Monocyte (primary cell): Measurements from ENCODE around the gene IPO5.

- PRO-cap, 2 experiments, result no peak in any of the 2 experiments
Measured at GRCh38 chr13:93225625-93226348, 820 bp upstream of the GPC6 start.

DNA sequence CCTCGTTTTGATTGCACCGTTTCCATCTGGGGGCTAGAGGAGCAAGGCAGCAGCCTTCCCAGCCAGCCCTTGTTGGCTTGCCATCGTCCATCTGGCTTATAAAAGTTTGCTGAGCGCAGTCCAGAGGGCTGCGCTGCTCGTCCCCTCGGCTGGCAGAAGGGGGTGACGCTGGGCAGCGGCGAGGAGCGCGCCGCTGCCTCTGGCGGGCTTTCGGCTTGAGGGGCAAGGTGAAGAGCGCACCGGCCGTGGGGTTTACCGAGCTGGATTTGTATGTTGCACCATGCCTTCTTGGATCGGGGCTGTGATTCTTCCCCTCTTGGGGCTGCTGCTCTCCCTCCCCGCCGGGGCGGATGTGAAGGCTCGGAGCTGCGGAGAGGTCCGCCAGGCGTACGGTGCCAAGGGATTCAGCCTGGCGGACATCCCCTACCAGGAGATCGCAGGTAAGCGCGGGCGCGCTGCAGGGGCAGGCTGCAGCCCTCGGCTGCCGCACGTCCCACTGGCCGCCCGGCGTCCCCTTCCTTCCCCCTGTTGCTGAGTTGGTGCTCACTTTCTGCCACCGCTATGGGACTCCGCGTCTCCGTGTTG lies 662 bp downstream of the GPC6 start:
- PRO-cap, 2 experiments, result no peak in any of the 2 experiments

DNA sequence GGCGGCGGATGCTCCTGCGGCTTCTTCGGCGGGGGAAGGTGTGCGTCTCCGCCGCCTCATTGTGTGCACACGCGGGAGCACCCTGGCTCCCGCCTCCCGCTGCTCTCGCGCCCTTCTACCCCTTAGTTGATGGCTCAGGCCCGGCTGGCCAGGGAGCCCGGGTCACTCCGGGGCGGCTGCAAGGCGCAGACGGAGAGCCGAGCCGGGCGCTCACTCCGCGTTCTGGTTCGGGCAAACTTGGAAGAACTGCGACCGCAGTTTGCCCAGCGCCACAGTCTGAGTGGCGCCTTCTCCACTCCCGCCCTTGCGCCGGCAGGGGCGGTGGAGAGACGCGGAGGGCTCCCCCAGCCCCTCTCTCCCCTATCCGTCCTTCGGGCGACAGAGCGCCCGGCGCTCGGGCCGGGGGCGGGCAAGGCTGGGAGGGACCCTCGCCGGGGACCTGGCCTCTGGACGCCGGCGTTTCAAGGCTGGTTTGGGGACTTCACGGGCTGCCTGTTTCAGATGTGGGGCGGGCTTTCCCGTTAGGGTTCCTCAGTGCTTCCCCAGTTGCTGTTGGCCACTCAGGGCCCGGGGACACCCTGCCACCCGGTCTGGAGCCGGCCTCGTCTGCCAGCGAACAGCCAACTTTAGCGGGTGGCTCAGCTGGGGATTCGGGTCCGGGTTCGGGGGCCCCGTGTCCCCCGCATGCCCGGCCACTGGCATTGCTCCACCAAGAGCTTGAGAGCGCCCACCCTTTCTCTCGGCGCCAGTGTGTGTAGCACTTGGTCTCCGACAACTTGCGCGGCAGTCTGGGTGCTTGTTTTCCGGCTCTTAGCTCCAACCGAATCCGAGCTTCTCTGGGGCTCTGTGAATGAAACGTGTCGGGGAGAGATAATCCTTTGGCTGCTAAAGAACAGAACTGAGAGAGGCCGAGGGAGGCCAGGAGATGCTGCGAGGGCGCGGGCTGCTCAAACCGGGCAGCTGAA lies 1.4 kb downstream of the GPC6 start:
- PRO-cap, 2 experiments, result no peak in any of the 2 experiments

DNA sequence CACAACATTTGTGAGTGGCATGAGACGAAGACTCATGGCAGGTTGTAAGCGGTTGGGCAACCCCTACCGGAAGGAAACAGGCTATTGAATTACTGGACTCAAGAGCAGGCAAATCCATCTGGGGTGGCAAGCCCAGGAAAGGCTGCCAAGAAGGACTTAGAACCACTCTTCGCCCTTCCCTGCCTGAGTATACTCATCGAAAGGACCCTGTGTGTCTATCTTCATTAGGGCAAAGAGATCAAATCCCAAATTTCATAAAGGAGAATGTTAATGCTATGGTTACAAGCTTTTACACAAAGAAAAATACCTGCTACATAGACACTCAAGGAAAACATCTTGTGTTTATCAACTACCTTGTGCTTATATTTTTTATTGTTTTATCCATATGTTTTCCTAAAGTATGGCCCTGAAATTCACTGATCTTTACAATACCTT lies 22.2 kb upstream of the CLDN10 start:
- PRO-cap, 2 experiments, result no peak in any of the 2 experiments

GRCh38 chr13:95604011-95604778 lies 40.3 kb downstream of the DZIP1 start:
- PRO-cap, 2 experiments, result no peak in any of the 2 experiments

- PRO-cap, 2 experiments, result no peak in any of the 2 experiments
Measured at GRCh38 chr13:96993702-96994092, 579 bp downstream of the OXGR1 start.

DNA sequence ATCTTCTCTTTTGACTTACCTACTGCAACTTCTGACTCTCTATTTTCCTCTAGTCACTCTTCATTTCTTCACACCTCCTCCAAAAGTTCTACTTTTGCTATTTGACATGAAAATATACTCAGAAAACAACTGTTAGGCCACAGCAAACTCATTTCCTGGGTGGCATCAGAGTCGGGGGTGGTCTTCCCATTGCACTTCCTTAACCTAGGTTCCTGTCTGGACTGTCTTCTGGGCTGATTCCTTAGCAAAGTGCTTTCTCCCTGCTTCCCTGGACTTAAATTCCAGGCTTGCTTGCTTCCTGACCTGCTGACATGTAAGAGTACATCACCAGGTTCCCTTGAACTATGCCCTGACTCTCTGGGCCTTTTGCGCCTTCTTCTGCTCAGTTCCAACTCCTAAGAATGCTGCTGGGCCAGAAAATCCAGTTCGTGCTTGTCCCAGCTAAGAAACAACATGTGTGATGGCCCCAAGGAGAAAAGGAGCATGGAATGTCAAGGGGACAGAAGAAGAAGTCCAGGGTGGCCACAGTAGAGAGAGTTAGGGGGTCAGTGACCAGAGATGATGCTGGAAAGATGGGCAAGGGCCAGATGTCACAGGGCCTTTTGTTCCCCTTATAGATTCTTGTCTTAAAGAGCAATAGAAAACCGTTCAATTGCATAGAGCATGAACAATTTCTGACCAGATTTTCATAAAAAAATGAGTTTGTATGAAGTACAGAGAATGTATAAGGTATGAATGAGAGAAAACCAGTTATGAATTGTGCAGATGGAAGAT lies 42.6 kb upstream of the MBNL2 start:
- PRO-cap, 2 experiments, result no peak in any of the 2 experiments

- PRO-cap, 2 experiments, result no peak in any of the 2 experiments
Measured at GRCh38 chr13:97248925-97249499, 26.9 kb downstream of the MBNL2 start.

GRCh38 chr13:97269599-97270295 lies 47.6 kb downstream of the MBNL2 start:
- PRO-cap, 2 experiments, result no peak in any of the 2 experiments

- PRO-cap, 2 experiments, result no peak in any of the 2 experiments
Measured at GRCh38 chr13:97464614-97465529, 30.9 kb downstream of the RAP2A start.

DNA sequence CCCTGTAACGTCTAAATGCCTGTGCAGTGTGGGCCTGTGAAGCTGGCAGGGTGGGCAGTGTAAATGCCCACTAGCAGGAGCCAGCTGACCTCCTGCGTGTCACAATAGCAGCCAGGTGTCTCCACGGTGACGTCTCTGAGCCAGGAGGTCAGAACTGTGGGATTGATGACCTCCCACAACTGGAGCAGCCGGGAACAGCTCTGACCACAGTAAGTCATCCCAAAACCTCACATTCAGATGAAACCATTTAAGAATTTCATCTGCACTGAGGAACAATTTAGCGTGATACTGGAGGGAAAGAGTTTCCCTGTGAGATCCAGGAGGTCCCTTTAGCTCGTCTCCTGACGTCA lies at the start of gene IPO5:
Gene IPO5, plus strand, starts transcription at position 168 of the 350 bp plus-strand sequence.
- PRO-cap, 2 experiments, result no peak in any of the 2 experiments

GRCh38 chr13:97976332-97976412 lies 22.7 kb downstream of the IPO5 start:
- PRO-cap, 2 experiments, result peak in 2 of 2 experiments; most common minus-strand start chr13:97976390 (in 2)

DNA sequence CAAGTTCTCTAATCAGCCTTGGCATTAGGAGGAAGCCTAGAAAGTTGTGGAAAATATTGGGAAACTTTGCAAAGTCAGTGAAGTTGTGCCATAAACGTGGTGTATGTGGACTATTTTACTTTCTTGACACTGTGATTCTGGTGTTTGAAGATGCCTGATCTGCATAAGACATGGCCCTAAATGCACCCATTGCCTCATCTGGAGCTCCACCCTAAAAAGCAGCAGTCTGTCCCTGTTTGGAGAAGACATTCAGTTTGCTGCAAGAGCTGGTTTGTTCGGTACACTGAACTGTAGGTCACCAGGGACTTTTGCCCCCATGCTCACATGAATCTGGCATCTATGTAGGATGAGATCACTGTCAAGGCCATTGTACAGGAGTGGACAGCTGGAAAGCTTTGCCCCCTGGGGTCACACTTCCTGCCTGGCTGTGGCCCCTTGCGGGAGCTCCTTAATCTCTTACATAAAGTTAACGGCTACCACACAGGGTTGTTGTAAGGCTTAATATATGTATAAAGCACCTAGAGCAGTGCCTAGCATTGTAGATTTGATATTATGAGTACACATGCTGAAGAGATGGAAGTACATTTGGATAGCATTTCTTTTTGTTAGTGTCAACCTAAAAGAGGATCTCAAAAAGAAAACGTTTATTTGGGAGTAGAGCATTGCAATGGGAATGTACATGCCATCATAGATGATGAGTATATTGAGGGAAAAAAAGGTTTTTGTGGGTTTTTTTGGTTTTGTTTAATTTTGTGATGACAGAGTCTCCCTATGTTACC lies 73.0 kb downstream of the IPO5 start:
- PRO-cap, 2 experiments, result no peak in any of the 2 experiments

GRCh38 chr13:98142069-98142350 lies 884 bp upstream of the FARP1 start:
- PRO-cap, 2 experiments, result no peak in any of the 2 experiments

GRCh38 chr13:98173409-98174172 lies 3.5 kb downstream of the RNF113B start:
- PRO-cap, 2 experiments, result no peak in any of the 2 experiments

DNA sequence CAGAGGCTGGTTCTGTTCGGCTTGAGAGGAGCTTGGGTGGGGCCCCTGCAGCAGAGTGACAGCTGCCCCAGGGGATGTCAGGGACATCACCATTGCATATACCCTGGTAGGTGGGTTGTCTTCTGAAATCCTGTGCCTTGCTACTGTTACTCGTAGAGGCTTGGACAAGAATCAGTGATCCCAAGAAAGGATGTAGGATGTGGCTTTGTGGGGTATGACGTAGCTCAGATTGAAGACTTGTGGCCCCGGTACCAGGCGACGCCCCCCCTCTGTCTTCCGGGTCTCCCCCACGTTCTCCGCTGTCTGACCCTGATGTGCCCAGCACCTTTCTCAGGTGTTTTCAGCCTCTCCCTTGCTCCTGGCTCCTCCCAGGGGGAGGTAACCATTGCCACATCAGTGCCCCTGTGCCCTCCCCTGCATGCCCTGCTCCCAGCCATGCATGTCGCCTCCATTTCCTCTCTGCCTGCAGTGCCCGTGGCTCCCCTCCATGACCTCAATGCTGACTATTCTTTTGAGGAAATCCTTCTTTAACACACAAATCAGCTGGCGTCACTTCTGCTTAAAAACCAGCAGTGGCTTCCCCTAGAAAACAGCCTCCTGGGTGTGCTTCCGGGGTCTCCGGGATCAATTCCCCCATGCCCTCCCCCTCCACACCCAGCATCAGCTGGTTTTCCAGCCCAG lies 102.7 kb upstream of the RNF113B start:
- PRO-cap, 2 experiments, result no peak in any of the 2 experiments

DNA sequence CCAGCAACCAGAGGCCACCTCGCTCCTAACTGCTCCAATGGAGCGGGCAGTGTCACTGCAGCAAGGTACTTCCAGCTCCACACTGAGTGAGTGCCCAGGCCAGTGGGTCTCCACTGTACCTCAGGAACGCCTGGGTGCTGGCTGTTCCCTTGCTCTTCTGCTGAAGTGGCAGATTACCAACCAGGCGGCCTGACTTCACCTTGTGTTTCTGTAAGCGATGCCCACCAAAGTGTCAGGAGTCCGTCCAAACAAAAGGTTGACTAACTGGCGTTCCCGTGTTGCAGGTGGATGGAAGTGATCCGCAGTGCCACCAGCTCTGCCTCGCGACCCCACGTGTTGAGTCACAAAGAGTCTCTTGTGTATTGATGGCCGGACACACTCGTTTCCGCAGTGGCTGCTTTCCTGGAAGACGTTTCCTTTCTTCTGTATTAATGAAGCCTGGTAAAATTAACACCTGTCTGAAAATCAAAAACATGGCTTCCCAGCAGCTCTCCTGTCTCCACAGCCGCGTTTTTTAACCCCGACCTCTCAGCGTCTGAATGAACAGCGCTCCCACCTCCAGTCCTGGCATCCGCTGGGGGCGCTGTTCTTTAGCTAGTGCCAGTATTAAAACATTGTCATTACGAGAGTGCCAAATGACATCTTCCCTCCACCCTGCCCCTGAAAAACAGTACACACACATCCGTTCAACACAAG lies 128.8 kb downstream of the STK24 start:
- PRO-cap, 2 experiments, result no peak in any of the 2 experiments

GRCh38 chr13:98450357-98451180 lies 126.3 kb downstream of the STK24 start:
- PRO-cap, 2 experiments, result no peak in any of the 2 experiments

DNA sequence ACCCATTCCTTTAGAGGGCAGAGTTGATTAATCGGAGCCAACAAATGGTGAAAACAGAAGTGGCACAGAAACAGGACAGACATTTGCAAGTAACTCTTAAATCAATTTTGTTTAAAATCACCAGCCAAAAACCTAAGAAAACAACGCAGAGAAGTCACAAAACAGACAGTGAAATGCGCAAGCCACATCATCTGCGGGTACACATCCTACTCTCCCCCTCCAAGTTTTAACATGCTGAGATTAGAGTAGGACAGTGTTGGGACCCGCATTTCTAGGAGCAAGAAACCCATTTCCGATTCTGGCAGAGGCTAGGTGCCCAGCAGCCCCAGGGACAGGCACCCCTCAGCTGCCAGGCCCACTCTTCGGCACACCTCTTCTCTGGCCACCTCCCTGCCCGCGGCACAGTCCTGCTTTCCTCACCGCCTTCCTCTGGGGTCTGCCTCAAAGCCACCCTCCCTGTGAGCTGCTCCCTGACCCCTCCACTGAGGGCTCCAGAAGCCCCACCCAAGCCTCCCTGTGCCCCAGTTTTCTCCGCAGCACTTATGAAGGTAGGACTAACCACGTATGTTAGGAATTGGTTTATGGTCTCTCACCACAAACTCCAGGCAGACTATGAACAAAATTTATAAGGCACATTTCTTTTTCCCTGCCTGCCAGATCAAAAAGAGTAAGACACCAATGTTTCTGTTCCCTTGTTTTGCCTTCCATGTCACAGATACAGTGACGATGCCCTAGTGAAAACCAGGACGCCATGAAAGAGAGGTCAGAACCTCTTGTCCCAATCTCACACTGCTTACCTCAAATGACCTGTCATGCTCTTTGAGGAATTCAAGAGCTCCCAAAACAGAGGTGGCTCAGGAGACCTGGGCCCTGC lies 79.9 kb downstream of the STK24 start:
- PRO-cap, 2 experiments, result no peak in any of the 2 experiments

- PRO-cap, 2 experiments, result peak in 2 of 2 experiments; most common minus-strand start chr13:98499816 (in 2)
Measured at GRCh38 chr13:98499452-98500030, 77.4 kb downstream of the STK24 start.